Epithelial cell of proximal tubule (primary cell): ENCODE data around the gene YIF1B.

GRCh38 chr19:37007492-37008033, 70.7 kb upstream of the ZNF420 start:
- RAMPAGE, long total RNA, result no peak
- RRBS, result 13% methylated on average over 16 of the region's 41 CpGs

DNA sequence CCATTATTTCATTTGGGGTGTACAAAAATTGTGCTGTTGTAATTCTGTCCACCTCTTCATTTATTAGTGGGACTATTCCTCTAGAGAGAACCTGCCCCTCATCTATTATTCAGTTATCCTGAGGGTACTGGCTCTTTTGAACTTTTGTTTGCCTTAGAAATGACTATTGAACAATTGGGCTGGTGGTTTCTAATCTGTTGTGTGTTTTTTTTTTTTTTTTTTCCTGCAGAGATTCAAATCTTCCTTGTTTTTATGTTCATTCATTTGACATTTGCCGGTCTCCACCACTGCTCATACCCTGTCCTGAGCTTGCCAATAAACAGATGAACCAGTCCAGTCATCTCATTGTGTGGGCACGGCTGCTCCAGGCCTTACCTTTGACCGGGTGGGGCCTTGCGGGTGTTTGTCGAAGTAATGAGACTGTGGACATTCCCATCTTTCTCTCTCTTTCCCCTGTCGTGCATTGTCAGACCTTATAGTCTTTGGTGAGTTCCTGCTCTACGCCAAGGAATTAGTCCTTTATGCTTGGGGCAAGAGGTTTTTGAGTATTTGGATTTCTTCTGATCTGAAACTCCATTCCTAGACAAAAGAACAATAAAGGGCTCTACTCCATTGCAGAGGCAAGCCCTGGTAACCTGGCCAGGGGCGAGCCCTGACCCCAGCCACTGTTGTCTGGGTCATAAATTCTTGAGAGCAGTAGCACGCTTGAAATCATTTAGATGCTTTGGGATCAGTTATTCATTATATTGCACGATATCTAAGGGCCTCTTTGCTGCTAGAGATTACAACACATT, 34.4 kb downstream of the SIPA1L3 start:
- RAMPAGE, long total RNA, result no peak
- RRBS, result 16% methylated on average over 3 of the region's 10 CpGs

DNA sequence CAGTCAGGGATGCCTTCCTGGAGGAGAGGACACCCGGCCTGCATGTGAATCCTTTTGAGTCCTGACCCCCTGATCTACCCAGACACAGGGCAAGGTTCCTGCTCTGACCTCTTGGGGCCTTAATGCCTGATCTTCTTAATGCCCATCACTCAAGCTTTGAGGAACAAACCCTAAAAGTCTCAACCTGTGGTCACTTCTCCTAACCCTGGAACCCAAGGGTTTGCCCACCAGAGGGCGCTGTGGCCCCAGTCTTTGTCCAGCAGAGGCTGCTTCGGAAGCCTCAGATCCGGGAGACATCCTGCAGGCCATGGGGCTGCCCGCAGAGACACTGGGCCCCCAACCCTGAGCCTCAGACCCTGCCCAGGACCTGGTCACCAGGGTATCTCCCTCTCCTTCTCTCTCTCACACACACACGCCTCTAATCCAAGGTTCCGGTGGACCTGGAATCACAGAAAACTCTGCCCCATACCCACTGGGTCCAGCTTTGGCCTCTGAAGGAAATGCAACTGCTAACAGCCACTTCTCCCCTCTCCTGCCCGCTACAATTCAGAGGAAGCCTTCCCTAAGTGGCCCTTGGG, 9.8 kb upstream of the DPF1 start:
- RAMPAGE, long total RNA, result no peak
- RRBS, result no CpG with 5 or more reads among the region's 8 CpGs

- RAMPAGE, long total RNA, result no peak
- RRBS, result 34% methylated on average over 6 of the region's 27 CpGs
Observed at GRCh38 chr19:38255186-38256080, 741 bp downstream of the PPP1R14A start.

- RAMPAGE, long total RNA, result no peak
- RRBS, result no CpG with 5 or more reads among the region's 13 CpGs
Observed at GRCh38 chr19:38267694-38268532, 3.5 kb downstream of the SPINT2 start.

DNA sequence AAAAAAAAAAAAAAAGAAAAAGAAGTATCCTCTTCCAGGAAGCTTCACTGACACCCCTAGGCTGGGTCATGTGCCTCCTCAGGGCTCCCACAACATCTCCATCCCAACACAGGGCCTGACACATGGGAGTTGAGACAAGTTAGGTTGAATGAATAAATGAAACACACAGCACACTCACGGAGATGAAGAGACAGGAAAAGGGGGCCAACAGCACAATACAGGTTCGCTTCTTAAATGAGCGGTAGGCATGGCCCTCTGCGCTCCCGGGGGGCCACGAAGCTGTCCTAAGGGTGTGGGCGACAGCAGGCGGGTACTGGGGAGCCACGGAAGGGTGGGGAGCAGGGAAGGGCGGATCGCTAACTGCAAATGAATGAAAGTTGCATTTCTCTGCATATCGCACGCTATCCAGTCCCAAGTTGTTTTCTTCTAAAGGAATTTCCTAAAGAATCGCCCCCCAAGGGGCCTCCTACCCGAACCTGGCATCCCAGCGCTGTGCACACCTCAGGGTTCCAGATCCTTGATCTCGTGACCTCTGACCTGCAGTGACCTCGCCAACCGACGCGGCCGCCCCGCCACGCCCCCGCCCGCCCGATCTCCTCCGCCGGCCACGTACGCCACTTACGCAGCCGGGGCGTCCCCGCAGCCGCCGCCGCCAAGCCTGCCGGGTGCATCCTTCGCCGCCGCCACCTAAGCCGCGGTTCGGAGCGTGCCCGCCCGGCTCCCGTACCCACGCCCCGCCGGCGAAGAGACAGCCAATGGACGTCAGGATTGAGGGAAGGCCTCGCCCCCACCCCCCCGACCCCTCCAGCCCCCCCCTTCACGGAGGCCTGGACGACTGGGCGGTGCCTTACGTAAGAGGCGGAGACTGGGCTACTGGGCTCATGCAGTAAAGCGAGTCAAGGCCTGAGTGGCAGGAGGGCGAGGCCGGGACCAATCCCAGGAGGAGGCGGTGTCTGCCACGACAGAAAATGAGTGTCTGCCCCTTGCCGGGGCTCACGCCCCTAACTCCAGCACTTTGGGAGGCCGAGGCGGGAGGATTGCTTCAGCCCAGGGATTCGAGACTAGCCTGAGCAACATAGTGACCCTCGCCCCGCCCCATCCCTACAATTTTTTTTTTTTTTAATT, at the start of gene YIF1B:
YIF1B (minus strand) TSS at position 701 of the 1,125 bp plus-strand sequence.
- RAMPAGE, long total RNA, result no peak
- RRBS, result 2% methylated on average over 20 of the region's 73 CpGs

DNA sequence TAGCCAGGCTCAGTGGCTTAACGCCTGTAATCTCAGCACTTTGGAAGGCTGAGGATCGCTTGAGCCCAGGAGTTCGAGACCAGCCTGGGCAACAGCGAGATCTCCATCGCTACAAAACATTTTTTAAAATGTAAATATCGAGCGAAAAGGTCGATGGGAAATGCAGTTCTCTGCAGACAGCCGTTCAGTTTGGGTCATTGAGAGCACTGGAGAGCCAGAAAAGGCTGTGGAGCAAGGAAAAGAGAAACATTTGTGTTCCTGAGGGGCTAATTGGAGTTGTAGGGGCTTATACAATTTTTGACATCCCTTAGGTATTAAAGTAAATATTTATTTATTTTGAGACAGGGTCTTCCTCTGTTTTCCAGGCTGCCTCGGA, 613 bp upstream of the YIF1B start:
- RAMPAGE, long total RNA, result no peak
- RRBS, result no CpG with 5 or more reads among the region's 10 CpGs

DNA sequence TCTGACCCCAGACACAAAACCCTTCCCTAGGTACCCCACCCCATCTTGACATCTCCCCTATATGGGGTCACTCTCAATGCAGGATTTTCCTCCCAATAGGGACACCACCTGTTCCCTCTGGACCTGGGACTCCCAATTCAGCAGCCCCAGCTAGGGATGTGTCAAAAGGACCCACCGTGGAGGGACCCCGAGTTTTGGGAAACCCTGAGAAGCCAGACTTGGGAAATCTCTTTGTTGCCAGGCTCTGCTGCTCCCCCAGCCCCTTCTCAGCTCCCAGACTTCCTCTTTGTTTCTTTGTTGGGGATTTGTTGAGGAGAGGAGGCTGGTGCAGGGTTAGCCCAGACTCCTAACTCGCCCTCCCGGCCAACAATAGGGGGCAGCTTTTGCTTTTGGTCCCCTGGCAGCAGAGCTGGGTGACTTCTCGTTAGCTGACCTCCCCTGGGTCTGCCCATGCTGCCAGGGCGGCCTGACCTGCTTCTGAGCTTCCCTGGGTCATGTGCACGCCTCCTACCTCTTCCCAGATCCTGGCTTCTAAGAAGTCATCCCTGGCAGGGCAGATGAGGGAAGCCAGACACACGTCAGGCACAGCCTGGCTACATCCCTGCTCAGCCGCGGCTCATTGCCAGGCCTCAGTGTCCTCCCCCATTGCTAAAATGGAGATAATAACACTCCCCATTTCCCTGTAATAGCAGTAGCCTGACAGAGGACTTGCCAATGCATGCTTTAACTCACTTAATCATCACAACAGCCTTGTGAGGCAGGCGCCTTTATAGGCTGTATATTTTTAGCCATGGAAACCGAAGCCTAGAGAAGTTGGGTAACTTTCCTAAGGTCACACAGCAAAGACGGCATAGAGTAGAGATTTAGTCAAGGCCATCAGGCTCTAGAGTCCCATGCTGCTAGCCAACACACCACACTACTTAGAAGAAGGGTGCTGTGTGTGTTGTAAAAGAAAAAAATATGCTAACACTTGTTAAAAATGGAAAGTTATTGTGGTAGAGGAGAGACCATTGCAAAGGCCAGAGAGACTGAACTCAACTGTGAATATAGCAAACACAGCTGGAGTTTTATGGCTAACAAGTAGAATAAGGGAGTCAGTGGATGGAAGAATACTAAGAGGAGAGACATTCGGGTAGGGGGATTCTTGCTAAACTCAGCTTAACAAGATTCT, 2.1 kb downstream of the KCNK6 start:
- RAMPAGE, long total RNA, result no peak
- RRBS, result no CpG with 5 or more reads among the region's 14 CpGs

DNA sequence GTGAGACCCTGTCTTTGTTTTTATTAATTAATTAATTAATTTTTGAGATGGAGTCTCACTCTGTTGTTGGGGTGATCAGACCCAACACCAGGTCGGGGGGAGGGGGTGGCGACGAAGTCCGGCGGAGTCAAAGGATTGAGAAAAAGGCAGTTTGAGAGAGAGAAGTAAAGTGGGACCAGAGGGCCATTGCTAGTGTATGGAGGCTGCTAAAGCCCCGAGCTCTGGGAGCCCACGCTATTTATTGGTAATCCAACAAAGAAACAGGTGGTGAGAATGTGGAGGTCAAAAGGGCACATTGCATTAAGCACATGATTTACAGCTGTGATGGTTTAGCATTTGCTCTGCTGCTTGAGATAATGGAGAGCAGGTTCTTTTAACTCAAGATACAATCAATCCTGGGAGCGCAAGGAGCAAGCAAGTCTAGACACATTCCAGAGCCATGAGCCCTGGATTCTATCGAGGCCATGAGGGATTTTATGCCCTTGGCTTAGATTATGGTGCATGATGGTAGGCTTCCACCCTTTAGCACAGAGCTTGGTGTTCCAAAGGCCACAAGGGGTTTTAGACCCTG, 3.3 kb downstream of the CATSPERG start:
- RAMPAGE, long total RNA, result no peak
- RRBS, result no CpG with 5 or more reads among the region's 9 CpGs

GRCh38 chr19:38375653-38376682, 1.6 kb downstream of the PSMD8 start:
- RAMPAGE, long total RNA, result no peak
- RRBS, result no CpG with 5 or more reads among the region's 11 CpGs

- RAMPAGE, long total RNA, result no peak
- RRBS, result no CpG with 5 or more reads among the region's 9 CpGs
Observed at GRCh38 chr19:38420648-38421139, 5.3 kb downstream of the RASGRP4 start.

DNA sequence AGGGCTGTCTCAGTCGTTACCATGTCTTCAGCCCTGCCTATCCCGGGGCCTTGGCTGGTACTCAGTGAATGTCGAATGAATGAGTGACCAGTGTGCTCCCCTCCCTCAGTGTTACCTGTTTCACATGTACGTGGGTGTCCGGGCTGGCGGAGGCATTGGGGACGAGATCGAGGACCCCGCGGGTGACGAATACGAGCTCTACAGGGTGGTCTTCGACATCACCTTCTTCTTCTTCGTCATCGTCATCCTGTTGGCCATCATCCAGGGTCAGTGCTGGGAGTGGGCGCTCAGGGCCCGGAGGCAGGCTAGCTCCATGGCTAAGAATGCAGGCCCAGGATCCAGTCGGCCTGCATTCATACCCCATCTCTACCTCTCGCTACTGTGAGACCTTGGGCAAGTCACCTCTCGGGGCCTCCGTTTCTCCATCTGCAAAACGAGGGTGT, 32.9 kb downstream of the MAP4K1 start:
- RAMPAGE, long total RNA, result no peak
- RRBS, result 91% methylated on average over 4 of the region's 22 CpGs

DNA sequence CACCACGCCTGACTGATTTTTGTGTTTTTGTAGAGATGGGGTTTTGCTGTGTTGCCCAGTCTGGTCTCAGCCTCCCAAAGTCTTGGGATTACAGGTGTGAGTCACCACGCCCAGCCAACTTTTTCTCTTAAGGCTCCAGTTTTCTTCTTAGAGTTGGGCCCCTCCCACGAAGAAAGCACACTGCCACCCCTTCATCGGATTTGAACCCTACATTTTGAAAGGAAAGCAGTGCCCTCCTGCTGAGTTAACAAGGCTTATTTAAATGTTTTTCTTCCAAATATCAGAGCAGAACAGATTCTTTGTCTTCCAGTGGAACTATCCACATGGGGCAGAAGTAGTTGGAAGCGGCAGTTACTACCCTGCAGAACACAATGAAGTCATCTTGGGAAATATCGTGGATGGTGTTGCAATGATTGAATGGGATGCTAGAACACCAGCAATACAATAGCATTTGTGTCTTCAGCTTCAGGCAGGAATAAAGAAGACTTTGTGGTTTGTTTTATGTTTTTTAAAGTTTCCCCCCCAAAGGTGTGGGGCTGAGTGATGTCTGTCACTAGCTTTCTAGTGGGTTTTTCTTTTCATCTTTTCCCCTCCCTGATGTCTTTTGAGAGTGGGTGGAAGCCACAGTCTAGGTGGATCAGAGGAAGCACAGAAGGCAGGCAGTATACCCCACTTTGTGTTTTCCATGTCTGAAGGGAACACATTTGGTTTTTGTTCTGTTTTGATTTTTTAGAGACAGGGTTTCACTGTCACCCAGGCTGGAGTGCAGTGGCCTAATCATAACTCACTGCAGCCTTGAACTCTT, 9.0 kb downstream of the ACTN4 start:
- RAMPAGE, long total RNA, result no peak
- RRBS, result no CpG with 5 or more reads among the region's 6 CpGs

GRCh38 chr19:38663795-38664312, 16.4 kb downstream of the ACTN4 start:
- RAMPAGE, long total RNA, result no peak
- RRBS, result no CpG with 5 or more reads among the region's 17 CpGs

DNA sequence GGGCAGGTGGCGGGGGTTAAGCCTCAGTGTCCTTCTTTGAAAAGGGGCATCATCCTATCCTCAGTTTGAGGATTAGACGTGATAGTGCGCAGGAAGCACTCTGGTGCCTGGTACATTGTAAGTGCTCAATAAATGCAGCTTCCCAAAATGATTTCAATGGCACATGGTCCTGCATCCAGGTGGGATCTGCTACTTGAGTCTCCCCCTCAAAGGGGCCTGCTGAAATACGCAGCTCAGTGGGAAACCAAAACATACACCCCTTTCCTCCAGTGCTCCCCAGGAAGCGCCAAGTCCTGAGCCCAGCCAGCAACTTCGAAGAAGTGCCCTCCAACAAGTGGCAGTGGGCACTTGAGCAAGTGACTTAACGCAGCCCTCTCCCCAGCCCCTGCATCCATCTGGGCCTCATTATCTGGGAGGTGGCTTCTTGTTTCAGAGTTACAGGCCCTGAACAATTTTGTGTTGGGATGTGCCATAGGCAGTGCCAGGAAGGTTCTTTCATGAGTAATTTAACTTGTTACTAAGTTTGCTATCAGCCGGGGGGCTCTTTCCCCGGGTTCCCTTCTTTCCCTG, 17.9 kb downstream of the ACTN4 start:
- RAMPAGE, long total RNA, result no peak
- RRBS, result no CpG with 5 or more reads among the region's 9 CpGs

DNA sequence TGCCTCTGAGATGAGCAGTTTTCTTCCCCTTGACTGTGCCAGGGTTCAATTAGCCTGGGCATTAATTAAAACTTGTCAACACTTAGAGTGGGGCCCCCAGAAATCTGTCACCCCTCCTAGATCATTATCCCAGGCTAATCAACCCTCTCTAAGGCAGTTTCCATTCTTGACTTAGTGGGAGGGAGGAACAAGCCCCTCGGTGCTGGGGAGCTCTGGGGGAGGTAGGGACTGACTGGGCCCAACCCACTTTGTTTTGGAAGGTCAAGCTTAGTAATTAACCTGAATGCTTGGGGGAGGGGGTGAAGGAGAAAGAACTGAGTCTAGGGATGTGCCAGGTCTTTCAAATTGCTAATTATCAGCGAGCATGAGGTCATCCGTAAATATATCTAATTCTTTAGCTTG, 19.2 kb downstream of the ACTN4 start:
- RAMPAGE, long total RNA, result no peak
- RRBS, result no CpG with 5 or more reads among the region's 3 CpGs

GRCh38 chr19:38695851-38697057, 48.0 kb downstream of the CAPN12 start:
- RAMPAGE, long total RNA, result no peak
- RRBS, result no CpG with 5 or more reads among the region's 27 CpGs

GRCh38 chr19:38716473-38717643, 27.4 kb downstream of the CAPN12 start:
- RAMPAGE, long total RNA, result no peak
- RRBS, result 85% methylated on average over 6 of the region's 30 CpGs

DNA sequence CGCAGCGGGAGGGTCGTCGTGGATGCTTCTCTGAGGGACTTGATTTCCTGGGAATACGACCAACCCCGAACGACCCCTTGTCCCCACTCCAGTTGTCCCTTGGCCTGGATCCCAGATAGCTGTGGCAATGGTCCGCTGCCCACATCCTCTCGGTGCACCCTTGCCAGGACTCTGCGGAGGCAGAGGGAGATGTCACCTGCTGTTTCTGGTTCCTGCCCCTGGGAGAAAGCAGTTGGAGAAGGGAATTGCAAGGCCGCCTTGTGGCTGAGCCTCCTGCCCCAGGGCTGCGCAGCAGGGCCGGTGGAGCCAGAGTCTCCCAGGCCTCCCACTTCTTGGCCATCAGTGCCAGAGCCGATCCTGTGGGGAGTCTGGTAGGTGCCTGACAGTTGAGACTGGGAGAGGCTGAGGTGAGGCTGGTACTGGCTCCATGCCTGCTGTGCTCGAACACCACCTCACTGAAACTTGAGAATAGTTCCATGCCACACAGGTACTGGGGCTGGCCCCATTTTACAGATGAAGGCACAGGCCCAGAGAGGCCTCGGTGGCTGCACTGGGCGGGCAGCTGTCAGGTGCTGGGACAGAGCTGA, 24.0 kb downstream of the CAPN12 start:
- RAMPAGE, long total RNA, result no peak
- RRBS, result no CpG with 5 or more reads among the region's 17 CpGs

GRCh38 chr19:38733607-38734696, 10.3 kb downstream of the CAPN12 start:
- RAMPAGE, long total RNA, result no peak
- RRBS, result no CpG with 5 or more reads among the region's 15 CpGs